Kidney epithelial cell (primary cell): ENCODE measurements around a stretch of chr2.

DNA sequence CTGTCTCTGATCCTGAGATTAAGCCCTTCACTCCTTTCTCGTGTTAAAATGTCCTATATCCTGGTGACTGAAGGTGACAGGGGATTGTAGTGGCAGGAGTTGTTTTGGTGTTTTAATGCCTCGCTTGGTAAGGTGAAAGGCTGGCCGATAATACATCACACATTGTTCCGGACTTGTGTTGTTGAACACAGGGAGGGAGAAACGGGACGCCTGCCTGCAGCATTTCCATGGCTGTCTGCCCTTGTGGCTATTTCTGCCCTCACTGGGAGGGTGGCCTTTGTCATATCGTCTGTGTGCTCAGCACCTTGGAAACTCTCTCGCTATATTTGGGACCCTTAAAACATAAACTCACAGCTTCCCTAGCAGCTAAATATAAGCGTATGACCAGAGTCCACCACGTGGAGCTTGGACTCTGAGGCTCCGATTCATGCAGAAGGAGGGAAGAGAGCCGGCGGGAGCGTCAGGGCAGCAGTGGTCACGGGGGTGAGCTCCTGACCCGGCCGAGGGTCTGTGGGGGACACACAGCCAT is 111.6 kb downstream of the SH3BP4 start:
- RAMPAGE, long total RNA: no peak
- RRBS: 57% methylated on average over 5 of the region's 17 CpGs

DNA sequence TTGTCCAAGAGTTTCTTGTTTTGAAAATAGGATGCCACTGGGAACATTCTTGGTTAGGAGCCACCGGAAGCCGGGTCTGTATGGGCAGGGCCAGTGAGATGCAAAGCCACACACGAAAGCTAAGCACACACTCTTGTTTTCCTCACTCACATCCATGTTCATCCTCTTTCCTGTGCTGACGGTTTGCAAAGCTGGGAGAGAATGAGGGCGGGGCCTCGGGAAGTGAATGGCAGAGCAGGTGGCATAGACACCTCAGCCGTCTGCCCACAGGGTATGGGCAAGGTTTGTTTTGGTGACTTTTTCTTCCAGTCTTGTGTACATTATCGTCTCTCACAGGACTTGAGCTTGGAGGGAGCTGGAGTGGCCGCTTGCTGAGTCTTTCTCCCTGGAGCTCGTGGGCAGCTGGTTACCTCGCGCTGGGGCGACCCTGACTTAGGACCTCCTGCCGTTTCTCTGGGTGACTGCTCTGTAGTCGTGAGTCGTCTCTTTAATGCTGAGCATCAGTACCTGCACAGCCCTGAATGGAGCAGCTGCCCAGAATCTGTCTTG is 12.8 kb downstream of the AGAP1 start:
- RAMPAGE, long total RNA: no peak
- RRBS: no CpG with 5 or more reads among the region's 16 CpGs

- RAMPAGE, long total RNA: no peak
- RRBS: no CpG with 5 or more reads among the region's 11 CpGs
Observed at GRCh38 chr2:235522189-235522661, 28.4 kb downstream of the AGAP1 start.

DNA sequence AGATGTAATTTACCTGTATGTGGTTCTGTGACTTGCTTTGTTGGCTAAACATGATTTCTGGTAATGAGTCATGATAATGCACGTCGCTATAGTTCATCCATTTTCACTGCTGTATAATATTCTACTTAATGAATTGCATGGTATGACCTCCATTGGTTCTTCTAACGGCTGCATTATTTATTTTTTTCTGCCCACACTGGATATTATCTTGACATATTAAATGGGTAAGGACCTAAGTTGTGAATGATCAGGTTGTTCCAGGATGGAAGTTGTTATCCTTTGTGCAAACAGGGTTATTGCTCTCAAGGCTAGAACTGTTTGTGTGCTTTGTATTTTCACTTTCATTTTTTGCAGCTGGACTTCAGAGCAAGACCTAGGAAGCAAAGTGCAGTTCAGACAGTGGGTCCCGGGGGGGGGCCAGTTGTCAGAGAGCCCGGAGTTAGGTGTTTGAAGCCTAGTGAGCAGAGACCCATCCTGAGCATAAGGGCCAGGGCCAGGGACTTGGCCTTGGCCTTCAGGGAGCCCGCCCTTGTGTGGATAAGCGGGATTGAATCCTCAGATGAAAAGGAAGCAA is 48.1 kb downstream of the AGAP1 start:
- RAMPAGE, long total RNA: no peak
- RRBS: no CpG with 5 or more reads among the region's 7 CpGs

DNA sequence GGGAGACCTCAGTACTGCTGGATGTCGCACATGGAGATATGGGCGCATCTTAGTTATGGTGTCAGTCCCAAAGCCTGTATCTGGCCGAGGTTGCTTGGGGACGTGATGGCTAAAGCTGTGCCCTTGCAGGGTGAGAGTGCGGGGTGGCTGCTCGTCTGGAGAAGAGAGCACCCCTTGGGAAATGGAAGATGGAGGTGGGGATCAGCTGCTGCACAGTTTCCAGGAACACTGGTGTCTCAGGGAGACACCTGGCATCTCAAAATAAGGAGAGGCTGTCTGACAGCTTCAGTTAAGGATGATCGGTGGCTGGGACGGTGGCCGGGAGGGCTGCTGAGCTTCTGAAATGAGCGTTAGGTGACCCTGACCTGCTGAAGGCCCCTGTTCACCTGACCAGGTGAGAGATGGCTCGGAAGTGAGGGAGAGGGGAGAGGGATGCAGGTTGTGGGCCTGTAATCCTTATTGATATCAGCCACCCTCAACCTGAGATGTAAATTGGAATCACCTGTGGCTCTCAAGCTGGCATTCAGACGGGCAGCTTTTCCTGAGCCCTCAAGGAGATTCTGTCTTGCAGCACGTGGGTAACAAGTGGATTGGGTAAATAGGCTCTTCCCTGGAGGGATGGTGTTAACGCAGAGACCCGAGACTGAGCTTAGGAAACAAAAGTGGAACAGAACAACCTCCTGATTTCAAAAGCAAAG is 99.0 kb downstream of the AGAP1 start:
- RAMPAGE, long total RNA: no peak
- RRBS: no CpG with 5 or more reads among the region's 15 CpGs

DNA sequence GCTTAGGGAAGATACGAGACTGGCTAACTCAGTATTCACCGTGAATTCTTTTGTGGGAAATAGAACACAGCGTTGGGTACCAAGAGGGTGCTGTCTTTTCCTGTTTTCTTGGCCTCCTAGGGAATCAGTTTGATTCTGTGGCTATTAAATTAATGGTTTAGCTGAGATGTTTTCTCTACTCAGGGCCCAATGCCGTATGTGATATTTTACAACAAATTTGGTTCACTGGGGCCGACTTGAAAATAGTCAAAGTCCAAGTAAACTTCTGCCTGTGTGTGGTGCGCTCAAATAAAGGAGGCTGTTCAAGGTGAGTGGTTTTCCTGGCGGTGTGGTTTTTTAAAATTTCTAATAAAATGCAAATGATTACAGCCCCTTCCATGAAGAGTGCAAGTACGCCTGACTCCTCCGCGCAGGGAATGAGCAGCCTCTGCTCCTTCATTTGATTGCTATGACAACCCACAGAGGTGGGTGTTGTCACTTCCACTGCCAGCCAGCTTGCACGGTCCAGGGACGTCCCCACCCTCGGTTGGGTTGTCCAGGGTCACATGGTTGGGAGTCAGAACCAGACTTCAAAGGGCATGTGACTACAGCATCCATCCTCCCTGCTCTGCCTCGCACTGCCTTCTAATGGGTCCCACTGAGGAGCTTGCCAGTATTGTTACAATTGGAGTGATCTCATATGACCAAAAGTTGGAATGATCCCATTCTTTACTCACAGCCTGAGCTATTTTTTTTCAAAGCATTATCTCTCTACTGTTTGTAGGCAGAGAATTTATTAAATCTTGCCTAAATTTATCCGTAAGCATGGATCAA is 121.1 kb downstream of the AGAP1 start:
- RAMPAGE, long total RNA: no peak
- RRBS: no CpG with 5 or more reads among the region's 15 CpGs

DNA sequence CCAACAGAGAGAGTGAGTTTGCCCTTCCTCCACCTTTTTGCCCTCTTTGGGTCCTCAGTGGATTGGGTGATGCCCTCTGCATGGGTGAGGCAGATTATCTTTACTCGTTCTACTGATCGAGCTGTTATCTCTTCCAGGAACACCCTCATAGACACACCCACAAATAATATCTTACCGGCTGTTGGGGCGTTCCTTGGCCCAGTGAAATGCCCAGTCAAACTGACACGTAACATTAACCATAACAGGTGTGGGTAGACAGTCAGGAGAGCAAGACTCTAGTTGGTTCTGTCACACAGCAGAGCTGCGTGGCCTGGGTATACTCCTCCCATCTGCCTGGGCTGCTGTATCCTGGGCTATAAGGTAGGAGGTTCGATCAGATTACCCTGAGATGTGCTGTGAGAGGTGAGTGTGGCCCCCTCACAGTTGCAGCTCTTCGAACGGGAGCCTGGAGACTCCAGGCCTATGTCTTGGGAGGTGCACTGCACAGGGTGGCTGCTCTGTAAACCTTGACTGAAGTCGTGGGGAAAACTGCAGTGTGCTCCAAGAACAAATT is 144.1 kb downstream of the AGAP1 start:
- RAMPAGE, long total RNA: no peak
- RRBS: no CpG with 5 or more reads among the region's 10 CpGs

- RAMPAGE, long total RNA: no peak
- RRBS: no CpG with 5 or more reads among the region's 9 CpGs
Observed at GRCh38 chr2:235740845-235741204, 247.0 kb downstream of the AGAP1 start.

DNA sequence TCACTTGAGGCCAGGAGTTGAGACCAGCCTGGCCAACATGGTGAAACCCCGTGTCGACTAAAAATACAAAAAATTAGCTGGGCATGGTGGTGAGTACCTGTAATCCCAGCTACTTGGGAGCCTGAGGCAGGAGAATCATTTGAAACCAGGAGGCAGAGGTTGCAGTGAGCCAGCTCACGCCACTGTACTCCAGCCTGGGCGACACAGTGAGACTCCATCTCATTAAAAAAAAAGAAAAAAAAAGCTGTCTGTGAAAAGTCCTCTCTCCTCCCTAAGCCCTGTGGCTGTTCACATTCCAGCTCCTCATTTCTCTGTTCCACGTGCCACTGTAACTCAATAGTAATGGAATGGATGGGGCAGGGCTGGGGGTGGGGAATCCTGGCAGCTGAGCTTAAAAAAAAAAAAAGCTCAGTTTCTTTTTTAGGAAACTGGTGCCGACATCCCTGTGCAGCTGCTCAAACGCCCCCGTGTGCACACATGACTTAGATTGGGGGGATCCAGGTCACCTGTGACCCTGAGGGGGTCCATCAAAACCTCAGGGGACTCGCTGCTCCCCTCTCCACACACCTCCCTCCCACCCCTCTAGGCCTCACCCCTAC is 255.2 kb downstream of the AGAP1 start:
- RAMPAGE, long total RNA: no peak
- RRBS: no CpG with 5 or more reads among the region's 9 CpGs

- RAMPAGE, long total RNA: no peak
- RRBS: no CpG with 5 or more reads among the region's 21 CpGs
Observed at GRCh38 chr2:235792529-235793193, 298.8 kb downstream of the AGAP1 start.

DNA sequence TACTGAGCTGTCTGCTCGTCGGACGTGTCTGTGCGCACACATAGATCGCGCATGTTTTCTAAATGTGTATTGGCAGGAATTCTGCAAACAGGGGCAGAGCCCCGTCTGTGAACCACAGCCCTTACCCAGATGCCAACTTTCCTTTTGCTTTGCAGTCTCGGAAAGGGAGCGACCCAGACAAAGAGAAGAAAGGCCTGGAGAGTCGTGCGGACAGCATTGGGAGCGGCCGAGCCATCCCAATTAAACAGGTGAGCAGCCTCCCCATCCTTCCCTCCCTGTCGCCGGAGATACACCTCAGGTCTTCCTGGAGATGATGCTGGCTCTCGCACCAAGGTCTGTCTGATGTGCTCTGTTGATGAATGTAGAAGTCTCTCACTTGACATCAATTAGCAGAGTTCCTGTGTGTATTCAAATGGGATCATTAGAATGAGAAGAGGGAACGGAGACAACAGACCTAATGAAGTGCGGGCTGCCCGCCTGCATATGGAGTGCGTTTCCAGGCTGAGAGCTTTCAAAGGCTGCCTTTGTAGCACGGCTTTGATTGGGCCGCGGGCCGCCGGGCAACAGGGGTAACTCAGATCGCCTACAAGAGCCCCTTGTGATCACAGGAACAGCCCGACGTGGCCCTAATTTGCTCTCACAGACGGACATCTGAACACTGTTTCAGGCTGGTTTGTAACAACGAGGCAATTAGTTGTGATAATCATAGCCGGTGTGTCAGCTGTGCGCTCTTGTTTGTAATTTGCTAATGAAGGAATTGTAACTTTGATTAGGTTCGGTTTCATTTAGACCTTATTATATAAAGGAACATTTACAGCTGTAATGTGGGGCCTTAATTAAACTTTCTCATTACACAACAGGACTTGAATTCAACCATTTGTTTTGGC is 313.5 kb downstream of the AGAP1 start:
- RAMPAGE, long total RNA: no peak
- RRBS: no CpG with 5 or more reads among the region's 33 CpGs

GRCh38 chr2:236262139-236262760 is 2.0 kb downstream of the ASB18 start:
- RAMPAGE, long total RNA: no peak
- RRBS: no CpG with 5 or more reads among the region's 8 CpGs

DNA sequence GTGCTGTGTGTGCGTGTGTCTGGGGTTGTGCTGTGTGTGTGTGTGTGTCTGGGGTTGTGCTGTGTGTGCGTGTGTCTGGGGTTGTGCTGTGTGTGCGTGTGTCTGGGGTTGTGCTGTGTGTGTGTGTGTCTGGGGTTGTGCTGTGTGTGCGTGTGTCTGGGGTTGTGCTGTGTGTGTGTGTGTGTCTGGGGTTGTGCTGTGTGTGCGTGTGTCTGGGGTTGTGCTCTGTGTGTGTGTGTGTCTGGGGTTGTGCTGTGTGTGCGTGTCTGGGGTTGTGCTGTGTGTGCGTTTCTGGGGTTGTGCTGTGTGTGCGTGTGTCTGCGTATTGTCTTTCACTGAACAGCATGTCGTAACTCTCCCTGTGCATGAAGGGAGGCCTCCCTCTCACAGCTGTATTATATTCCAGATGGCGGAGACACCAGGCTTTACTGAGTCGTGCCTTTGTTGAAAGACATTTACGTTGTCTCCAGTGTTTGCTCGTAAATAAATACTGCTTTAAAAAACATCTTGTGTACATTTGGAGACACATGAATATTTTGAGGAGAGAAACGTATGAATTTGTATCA is 5.8 kb downstream of the ACKR3 start:
- RAMPAGE, long total RNA: no peak
- RRBS: no CpG with 5 or more reads among the region's 15 CpGs

DNA sequence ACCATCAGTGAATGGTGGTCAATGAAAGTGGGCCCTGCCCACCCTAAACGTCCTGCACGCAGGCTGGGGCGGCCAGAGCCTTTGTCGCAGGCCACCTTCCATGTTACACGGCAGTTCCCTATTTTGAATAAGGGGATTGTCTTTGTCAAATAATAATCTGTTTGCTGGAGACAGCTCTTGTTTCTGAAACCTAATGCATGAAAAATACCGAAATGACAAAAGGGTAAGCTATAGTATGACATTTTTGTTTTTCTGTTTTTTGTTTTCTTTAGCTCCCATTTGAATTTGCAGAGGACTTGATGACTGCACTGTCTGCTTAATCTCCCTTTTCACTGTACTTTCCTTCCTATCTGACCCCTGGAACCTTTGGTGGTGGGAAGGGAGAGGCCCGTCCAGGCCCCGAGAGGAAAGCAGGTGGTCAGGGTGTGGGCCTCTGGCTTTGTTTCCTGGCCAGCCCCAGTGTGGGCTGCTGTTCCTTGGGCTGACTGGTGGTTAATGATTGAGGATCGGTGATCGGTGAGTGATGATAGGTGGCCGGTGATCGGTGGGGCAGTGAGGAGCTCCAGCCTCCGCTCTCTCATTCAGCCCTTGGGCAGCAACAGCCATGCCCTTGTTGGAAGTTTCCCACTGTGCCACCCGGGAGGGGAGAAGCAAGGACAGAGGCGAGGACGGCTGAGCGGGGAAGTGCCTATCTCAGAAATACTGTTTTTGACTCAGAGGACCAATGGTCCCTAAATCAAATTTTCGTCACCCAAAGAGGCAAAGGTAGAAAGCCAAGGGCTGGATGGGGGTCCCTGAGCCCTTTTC is 7.2 kb downstream of the ACKR3 start:
- RAMPAGE, long total RNA: no peak
- RRBS: no CpG with 5 or more reads among the region's 18 CpGs

DNA sequence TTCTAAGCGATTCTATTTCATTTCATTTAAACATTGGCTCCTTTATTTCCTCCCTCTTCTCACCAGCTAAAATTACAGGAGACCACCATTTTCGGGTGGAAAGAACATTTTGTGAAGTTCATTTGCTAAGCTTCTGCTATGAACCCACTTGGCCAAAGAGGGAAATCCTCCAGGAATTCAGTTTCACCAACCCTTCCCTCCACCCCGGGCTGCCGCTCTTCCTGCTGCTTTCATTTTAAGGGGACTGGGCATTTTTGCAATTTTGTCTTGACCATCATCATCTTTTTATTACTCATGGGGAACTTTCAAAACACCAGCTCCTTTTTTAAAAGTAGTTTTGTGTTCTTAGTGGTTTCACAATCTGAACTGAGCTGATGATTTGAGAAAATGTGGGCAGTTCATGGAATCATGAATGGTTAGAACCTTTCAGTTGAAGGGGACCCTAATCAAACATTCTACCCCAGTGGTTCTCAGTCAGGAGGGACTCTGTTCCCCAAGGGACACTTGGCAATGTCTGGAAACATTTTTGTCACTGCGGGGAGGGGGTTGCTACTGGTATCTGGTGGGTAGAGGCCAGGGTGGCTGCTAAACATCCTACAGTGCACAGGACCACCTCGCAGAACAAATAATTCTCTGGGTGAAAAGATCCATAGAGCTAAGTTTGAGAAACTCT is 92.7 kb downstream of the ACKR3 start:
- RAMPAGE, long total RNA: no peak
- RRBS: no CpG with 5 or more reads among the region's 6 CpGs

DNA sequence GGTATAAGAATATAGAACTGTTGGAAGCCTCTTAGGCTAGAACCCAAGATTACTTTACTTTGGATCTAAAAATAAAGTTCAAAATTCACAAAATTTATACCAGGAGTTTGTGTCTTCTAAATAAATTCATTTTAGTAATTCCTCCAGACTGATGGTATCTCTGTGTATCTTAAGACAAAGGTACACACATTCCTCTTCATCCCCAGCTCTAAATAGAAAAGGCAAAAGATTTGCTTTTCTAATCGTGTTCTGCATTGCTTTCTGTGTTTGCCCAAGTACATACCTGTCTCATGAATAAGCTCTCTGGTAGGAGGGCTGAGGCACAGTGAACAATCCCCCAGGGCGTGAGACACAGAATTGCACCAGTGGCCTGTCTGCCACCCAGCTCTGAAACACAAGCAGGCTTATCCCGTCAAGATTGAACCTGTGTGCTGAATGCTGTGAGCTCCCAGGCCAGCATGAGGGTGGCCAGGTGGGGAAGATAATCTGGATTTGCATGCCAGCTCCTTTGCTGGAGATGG is 176.1 kb downstream of the ACKR3 start:
- RAMPAGE, long total RNA: no peak
- RRBS: no CpG with 5 or more reads among the region's 3 CpGs

- RAMPAGE, long total RNA: no peak
- RRBS: no CpG with 5 or more reads among the region's 5 CpGs
Observed at GRCh38 chr2:236753501-236754125, 184.0 kb downstream of the ACKR3 start.

DNA sequence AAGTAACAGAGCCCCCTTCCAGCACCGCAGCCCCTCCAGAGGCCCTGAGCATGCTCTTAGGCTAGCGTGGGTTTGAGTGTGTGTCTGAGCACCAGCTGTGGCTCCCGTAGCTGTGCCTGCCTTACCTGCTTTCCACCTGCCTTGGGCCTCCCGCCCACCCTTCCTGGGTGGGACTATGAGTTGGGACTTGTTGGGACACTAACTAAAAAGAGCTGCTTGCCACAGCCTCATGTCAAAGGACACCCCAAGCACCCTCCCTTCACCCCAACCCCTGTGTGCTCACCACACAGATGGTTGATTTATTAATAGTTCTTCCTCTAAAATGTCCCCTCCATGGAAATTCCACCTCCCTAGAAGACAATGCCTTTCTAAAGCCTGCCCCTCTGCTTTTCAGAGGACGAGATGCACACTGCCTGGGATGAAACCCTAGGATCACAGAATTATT is 116.4 kb upstream of the COPS8 start:
- RAMPAGE, long total RNA: no peak
- RRBS: no CpG with 5 or more reads among the region's 5 CpGs

GRCh38 chr2:236976379-236977013 is 109.2 kb upstream of the COPS8 start:
- RAMPAGE, long total RNA: no peak
- RRBS: no CpG with 5 or more reads among the region's 6 CpGs

DNA sequence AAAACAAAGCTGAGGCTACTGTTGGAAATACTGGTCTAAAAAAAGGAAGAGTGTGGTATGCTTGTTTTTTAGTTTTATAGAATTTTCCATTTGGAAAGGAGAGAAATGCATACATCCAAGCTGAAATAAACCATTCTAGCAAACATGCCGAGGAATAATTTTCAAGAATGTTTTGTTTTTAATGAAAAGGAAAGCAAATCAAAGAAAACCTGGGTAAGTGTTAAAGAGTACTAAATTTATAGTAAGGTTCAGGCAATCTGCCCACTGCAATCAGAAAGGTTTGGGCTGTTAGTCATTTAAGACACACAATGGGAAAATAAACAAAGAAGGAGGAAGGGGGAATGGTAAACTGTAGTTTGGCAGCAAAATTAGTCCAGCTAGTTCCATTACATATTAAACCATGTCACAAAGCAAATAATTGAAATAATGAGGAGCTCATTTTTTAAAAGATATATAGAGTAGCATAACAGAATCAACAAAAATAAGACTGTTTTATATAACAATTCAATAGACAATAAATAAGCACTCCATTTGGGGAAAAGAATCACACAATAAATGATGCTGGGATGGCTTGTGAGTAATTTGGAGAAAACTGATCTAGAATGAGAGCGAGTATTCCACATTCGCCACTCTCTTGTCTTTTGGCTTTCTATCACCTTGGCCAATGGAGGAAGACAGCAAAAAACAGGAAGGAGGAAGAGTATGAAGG is 87.4 kb upstream of the COPS8 start:
- RAMPAGE, long total RNA: no peak
- RRBS: no CpG with 5 or more reads among the region's 3 CpGs